Mesenchymal stem cell of Wharton's jelly (primary cell): ENCODE measurements around the genes INO80 and RTF1.

- CAGE, long polyA plus RNA, result no peak
These were observed 36.6 kb downstream of the CHAC1 start for GRCh38 chr15:40989500-40990682.

DNA sequence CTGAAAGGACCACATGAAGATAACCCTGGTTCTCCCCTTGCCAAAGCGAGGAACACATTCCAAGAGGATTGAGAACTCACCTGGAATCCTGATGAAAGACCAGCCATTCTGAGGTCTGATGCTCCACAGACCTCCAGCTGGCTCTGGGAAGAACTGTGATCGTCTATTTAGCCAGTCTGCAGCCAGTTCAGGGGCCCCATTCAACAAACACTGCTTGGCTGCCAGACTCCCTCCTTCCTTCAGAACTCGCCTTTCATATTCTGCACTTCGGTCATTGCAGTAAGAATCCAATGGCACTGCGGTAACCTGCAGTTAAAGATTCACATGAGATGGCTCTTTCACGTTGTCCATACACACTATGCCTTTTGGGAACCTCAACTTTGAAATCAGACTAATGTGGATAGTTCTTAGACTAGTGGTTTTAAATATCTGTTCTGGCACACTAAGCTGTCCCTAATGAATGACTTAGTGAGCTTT is 67.6 kb downstream of the CHAC1 start:
- CAGE, long polyA plus RNA, result no peak

GRCh38 chr15:41079657-41080284 is 36.3 kb downstream of the INO80 start:
- CAGE, long polyA plus RNA, result no peak

DNA sequence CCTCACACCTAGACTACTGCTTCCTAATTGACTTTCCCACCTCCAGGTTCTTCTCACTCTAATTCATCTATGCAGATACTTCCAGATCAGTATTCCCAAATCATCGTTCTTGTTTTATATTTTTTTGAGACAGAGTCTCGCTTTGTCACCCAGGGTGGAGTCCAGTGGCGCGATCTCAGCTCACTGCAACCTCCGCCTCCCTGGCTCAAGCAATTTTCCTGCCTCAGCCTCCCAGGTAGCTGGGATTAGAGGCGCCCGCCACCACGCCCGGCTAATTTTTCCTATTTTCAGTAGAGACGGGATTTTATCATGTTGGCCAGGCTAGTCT is 12.8 kb downstream of the INO80 start:
- CAGE, long polyA plus RNA, result no peak

DNA sequence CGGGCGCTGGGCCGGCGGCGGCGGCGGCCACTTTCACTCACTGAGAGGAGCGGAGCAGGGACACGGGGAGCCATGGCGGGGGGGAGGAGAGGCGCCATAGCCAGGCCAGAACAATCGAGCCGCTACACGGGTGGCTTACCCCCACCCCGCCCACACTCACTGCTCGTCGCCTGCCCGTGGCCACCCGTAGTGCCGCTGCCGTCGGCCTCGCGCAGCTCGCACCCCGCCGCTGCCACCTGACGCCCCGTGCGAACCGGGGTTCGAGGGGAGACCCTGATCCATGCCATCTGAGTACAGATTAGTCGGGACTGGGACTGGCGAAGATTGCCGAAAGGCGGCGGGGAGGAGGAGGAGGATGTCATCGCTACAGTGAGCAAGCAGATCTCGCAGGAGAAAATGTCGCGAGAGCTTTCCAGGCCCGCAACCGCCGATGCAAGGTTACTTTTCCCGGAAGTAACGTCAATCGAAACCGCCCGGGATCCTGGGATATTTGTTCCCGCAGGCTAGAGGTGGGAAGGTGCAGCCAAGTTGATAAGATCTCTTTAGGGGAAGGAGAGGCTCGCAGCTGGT is at the start of gene INO80:
Gene INO80 (minus strand): TSS at position 98 of the 570 bp plus-strand sequence.
- CAGE, long polyA plus RNA, result no peak

DNA sequence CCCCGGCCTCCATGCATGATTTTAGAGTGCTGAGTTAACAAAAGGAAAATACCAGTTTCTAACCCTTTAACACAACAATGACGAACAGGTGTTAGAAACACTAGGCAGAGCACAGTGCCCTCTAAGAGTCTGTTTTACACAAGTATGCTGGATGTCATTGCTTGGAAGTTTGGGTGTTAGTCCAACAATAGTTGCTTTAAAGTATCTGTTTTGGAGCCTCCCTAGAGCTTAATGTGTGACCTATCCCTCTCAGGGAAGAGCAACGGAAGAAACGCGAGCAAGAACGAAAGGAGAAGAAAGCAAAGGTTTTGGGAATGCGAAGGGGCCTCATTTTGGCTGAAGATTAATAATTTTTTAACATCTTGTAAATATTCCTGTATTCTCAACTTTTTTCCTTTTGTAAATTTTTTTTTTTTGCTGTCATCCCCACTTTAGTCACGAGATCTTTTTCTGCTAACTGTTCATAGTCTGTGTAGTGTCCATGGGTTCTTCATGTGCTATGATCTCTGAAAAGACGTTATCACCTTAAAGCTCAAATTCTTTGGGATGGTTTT is 22.4 kb downstream of the NDUFAF1 start:
- CAGE, long polyA plus RNA, result no peak

DNA sequence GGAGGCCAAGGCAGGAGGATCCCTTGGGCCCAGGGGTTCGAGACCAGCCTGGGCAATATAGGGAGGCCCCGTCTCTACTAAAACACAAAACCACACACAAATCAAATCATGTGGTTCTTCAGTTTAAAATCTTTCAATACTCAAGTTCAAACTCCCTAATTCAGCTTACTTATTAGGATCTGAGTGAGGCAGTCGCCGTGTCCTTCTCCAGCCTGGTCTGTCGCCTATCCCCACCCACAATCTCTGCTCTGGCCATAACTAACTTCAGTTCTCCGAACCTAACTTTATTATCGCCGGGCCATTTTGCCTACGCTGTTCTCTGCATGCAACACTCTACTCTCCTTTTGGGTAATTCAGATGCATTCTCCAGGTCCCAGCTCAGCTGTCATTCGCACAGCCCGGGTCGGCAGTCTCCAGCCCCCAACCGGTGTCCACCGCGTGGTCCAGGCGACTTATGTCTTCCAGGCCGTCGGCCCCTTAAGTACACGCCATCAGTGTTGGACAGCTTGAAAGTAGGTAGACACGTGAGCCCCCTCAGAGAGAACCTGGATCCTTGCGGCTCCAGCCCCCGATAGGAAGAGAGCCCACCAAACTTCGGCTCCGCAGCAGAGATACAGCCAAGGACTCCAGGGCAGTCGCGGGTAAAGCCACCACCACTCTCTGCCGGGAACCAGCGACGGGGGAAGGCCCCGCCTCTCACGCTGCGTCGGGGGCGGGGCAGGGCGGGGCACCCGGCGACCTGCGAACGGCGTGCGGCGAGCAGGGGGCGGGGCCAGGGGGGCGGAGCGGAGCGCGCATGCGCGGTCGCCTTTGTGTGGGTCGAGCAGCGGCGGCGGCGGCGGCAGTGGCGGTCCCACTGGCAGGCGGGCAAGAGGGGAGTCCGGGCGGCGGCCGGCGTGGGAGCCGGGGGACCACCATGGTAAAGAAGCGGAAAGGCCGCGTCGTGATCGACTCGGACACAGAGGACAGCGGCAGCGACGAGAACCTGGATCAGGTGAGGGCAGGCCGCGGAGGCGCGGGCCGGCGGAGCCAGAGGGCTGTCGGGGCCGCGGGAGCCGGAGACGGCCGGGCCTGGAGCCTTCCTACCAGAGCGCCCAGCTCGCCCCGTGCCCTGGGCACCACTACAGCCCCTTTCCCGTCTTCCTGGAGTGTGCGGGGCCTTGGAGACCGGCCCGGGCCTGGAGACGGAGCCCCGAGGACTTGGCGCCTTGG is at the start of gene RTF1:
Gene RTF1 (plus strand): TSS at position 776 of the 1,212 bp plus-strand sequence.
- CAGE, long polyA plus RNA, result no peak

- CAGE, long polyA plus RNA, result no peak
These were observed 36.0 kb upstream of the ITPKA start for GRCh38 chr15:41457624-41458076.

DNA sequence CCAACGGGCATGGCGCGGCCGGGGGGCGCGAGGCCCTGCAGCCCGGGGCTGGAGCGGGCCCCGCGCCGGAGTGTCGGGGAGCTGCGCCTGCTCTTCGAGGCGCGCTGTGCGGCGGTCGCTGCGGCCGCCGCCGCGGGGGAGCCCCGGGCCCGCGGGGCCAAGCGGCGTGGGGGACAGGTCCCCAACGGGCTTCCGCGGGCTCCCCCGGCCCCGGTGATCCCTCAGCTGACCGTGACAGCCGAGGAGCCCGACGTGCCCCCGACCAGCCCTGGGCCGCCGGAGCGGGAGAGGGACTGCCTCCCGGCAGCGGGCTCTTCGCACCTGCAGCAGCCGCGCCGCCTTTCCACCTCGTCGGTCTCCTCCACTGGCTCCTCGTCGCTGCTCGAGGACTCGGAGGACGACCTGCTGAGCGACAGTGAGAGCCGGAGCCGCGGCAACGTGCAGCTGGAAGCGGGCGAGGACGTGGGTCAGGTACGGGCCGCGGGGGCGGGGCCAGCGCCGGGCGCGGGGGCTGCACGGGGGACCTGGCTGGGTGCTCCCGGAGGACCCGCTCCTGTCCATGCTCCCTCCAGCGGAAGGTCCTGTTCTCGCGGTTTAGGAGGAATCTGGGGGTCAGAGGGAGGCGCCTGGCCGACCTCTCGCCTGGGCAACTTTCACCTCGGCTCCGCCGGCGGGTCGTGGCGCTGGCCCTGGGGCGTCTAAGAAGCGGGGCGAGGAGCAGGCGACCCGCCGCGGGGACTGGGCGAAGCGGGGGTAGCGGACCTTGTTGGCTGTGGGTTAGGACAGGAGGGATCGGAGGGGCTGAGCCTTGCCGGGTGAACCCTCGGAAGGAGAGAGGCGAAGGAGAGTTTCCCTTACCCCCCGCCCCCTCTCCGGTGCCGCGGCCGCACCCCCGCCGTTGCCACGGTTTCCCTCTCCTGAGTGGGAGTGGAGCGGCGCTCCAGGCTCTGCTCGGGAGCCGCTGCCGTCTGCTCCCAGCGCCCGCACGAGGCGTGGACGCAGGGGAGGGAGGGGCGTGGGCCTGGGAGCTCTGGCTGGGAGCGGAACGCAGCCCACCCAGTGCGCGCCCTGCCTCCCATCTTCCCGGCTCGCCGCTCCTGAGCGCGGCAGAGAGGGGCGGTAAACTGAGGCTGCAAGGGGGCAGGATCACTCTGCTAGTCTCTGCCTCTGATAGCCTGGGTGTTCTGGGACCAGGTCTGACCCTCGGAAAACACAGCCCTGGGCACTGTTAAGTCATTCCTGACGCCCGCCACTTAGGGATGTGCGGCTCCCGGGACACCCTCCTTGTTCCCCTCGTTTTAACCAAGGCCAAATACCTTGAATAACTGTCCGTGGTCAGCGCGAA is 744 bp downstream of the ITPKA start:
- CAGE, long polyA plus RNA, result no peak

DNA sequence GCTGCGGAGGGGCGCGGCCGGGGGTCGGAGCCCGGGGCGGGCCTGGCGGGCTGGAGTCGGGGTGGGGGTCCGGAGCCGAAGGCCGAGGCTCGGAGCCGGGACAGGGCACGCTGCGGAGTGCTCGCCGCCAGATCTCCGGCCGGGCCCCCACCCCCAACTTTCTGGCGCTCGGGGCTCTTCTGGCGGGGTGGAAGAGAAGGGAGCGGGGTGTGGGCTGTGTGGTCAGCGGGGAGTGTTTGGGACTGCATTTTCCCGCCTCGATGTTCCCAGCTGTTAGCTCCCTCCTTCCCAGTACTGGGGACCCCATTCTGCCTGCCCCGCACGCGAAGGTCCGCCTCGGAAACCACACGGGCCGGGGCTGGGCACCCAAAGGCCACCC is 395 bp downstream of the TYRO3 start:
- CAGE, long polyA plus RNA, result no peak

GRCh38 chr15:41568262-41569087 is 9.5 kb downstream of the TYRO3 start:
- CAGE, long polyA plus RNA, result no peak

DNA sequence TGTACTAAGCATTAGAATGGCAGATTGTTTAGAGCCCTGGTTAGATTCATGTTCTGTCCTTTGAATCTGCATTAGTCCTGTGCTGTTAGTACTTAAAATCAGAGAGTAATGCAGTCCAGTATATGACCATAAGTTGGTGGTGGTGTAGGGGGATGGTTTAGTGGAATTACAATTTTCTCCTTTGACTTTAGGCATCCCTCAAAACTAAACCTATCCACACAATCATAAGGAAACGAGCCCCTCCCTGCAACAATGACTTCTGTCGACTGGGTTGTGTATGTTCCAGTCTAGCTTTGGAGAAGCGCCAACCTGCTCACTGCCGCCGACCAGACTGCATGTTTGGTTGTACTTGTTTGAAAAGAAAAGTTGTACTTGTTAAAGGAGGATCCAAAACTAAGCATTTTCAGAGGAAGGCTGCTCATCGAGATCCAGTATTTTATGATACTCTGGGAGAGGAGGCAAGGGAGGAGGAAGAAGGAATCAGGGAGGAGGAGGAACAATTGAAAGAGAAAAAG is 61.3 kb upstream of the MAPKBP1 start:
- CAGE, long polyA plus RNA, result no peak

DNA sequence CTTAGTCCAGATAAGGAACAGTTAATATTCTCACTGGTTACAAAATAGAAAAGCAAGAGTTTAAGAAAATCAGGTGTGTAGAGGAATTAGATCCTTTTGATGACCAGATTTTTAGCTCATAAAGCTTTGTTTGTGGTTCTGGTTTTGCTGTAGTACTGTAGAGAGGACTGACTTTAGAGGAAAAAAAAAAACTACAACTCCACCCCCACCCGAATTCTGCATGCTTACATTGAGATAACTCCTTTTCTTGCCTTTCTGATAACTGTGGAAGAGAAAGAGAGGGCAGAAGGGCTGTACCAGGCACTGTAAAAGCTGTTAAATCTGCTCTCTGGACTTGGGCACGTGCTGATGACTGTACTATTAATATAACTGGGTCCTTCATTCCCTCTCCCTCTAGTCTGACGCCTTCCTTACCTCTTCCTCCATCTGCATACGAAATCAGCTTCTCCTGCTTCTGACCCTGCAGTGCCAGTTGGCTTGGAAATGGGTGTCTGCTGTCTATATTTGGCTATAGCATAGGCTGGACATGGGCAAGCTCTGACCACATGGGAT is 14.9 kb downstream of the MAPKBP1 start:
- CAGE, long polyA plus RNA, result no peak

- CAGE, long polyA plus RNA, result no peak
These were observed 16.9 kb downstream of the MAPKBP1 start for GRCh38 chr15:41790877-41791795.

DNA sequence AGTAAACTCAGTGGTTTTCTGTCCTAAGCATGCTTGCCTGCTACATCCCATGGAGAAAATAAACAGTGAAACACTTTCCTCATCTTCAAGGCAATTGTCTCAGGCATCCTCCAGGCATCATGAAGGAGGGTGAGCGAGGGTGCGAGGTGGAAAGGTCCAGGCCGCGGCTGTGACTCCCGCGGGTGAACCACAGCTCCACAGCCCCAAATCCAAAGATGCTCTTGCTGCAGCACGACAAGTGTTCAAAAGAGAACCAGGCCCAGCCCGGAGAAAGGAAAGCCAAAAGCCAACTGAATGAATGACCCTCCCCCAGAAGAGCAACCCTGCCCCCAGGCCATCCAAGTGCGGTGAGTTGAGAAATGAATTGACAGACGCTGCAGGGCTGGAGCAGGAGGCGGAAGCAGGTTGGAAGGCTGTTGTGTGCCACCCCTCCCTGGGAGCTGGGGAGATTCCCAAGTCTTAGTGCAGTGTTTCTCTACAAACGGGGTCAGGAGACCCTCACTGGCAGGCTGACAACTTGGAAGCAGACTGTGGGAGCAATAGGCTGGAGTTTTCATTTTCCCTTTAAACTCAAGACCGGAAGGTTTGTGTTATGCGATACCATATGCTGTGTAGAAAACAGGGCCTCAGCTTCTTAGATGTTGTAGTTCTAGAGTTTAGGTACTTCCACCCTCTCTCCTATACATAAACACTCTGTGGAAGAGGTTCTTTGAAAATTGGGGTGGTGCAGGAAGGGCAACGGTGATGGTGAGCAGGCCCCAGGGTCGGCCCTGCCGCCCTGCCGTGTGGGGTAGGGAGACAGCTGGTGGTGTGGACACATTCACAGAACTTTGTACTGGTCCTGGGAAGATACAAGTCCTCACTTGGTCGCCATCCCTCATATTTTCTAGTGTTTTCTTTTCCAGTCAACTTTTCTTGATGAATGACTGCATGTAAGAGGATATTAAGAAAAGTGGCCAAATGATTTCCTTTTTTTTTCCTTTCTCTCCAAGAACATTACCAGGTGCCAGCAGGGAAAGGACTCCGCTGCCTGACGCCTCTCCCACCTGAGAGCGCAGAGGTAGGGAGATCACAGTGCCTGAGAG is 3.7 kb upstream of the SPTBN5 start:
- CAGE, long polyA plus RNA, result no peak

DNA sequence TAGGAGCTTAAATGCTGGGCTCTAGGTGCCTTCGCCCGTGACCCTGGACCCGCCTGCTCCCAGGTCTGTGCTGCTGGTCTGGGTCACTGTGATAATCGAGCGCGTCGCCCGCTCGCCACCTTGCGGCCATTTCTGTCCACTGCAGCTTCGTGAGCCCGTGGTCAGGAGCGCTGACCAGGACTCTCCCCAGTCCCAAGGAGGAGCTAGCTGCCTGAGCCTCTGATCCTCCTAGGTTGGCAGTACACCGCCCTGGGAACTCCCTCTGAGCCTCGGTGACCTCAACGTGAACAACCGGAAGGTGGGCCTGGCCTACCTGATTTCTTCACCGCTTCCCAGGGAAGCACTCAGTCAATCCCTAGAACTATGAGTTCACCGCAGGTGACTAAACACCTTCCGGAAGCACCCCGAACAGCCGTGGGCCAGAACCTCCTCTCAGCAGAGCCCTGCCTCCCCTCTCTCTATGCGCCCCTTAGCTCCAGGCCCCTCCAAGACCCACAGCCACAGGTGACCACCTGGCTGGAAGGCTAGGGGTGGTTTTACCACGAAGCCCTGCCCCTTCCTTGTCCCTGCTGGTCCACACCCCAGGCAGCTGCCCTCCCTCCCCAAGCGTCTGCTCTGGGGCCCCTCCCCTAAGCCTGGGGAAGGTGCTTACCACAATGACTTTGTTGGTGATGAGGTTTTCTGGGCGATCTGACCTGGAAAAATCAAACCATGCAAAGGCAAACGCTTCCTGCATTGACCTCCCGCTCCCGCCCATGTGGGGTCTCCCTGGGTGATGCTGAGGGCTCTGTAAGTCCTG is 9.7 kb downstream of the PLA2G4D start:
- CAGE, long polyA plus RNA, result no peak

- CAGE, long polyA plus RNA, result no peak
These were observed 24.5 kb upstream of the PLA2G4D start for GRCh38 chr15:42118735-42119372.

GRCh38 chr15:42272556-42272915 is 465 bp upstream of the GANC start:
- CAGE, long polyA plus RNA, result no peak

- CAGE, long polyA plus RNA, result no peak
These were observed 11.8 kb upstream of the TMEM87A start for GRCh38 chr15:42285067-42285477.

GRCh38 chr15:42331293-42331682 is 28.0 kb upstream of the CAPN3 start:
- CAGE, long polyA plus RNA, result no peak